Upper lobe of left lung (tissue), 5 donors: ENCODE measurements around the genes CHCHD3, EXOC4 and AGBL3.

- PRO-cap, 2 experiments: no peak in any of the 2 experiments
- RAMPAGE, long total RNA, 4 experiments: no peak in any of the 4 experiments
These were observed 173.5 kb downstream of the PLXNA4 start for GRCh38 chr7:132402491-132403413.

GRCh38 chr7:132910640-132911099 is 171.2 kb downstream of the CHCHD3 start:
- PRO-cap, 2 experiments: no peak in any of the 2 experiments
- RAMPAGE, long total RNA, 4 experiments: no peak in any of the 4 experiments

- PRO-cap, 2 experiments: peak in 2 of 2 experiments; most common plus-strand start chr7:133082242 (in 1); most common minus-strand start chr7:133082090 (in 2)
- RAMPAGE, long total RNA, 4 experiments: start-site peak on the minus strand in 4 of 4 experiments, at chr7:133081877-133082095 at its widest, 28 to 319 reads per replicate
These were observed at the start of gene CHCHD3 for GRCh38 chr7:133081503-133082561. TSS of gene CHCHD3 (minus strand) at chr7:133082090.

DNA sequence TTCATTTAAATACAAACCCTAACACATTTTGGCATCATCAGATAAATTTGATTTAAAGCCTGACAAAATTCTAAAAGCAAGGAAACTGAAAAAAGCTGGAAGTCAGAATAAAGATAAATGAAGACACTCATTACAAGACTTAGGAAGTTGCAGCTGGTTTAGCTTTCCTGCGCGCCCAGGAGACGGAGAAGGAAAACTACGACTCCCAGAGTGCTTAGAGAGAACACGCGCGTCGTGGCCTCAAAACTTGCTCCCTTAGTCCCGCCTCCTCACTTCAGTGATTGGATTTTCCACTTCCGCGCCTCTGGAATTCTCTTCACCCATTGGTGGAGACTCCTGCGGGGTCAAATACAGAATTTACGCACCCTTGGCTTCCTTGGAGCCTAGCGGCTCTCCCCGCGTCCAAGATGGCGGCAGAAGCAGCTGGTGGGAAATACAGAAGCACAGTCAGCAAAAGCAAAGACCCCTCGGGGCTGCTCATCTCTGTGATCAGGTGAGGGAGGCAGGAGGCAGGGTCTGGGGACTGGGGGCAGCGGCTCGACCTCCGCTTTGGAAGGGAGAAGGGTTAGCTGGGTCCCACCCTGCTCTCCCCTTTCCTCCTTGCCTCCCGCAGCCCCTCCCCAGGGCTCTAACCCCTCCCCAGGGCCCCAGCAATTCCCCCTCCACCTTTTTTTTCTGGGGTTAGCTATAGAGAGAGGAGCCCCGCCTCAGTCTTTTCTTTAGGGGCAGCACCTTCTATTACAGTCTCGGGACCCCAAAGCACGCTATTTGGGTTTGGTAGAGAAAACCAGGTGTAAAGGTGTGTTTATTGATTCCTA is at the start of gene EXOC4:
EXOC4 (plus strand) TSS at position 384 of the 818 bp plus-strand sequence.
- PRO-cap, 2 experiments: peak in 2 of 2 experiments; most common plus-strand start position 379 of the sequence (in 1); most common minus-strand start position 198 of the sequence (in 1)
- RAMPAGE, long total RNA, 4 experiments: start-site peak on the plus strand in 4 of 4 experiments, centred at positions 396 to 402 of the sequence, 147 to 1,196 reads per replicate

GRCh38 chr7:133501844-133502213 is 249.0 kb downstream of the EXOC4 start:
- PRO-cap, 2 experiments: no peak in any of the 2 experiments
- RAMPAGE, long total RNA, 4 experiments: no peak in any of the 4 experiments

DNA sequence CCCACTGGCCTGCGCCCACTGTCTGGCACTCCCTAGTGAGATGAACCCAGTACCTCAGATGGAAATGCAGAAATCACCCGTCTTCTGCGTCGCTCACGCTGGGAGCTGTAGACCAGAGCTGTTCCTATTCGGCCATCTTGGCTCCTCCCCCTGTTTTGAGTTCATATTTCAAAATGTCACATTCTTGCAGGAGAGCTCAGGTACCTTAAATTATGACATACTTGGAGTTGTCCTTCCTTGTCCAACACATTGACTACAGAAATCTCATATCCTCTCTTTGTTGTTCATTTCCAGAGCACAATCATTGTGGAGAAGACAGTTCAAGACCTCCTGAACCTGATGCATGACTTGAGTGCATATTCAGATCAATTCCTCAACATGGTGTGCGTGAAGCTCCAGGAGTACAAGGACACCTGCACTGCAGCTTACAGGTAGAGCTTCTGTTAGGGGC is 231.8 kb upstream of the LRGUK start:
- PRO-cap, 2 experiments: no peak in any of the 2 experiments
- RAMPAGE, long total RNA, 4 experiments: no peak in any of the 4 experiments

GRCh38 chr7:134365312-134366202 is 48.8 kb upstream of the SLC35B4 start:
- PRO-cap, 2 experiments: no peak in any of the 2 experiments
- RAMPAGE, long total RNA, 4 experiments: no peak in any of the 4 experiments

- PRO-cap, 2 experiments: no peak in any of the 2 experiments
- RAMPAGE, long total RNA, 4 experiments: no peak in any of the 4 experiments
These were observed 10.2 kb downstream of the AKR1B1 start for GRCh38 chr7:134448666-134449133.

DNA sequence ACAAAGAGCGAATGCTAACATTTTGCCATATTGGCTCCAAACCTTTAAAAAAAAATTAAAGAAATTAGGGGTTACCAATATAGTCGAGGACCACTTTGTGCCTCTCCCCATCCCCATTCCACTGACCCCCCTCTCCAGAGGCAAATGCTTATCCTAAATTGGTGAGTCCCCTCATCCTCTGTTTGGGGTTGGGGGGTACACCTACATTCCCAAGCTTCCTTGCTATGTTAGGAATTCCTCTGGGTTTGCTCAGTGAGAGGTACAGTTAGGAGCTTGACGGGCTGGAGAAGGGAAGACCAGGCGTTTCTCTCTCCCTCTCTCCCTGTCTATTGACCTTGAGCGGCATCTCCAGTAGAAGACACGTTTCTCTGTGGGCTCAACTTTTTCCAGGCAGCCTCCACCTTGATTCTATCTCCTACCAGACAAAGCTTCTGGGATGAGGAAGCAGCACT is 6.7 kb upstream of the AKR1B15 start:
- PRO-cap, 2 experiments: no peak in any of the 2 experiments
- RAMPAGE, long total RNA, 4 experiments: no peak in any of the 4 experiments

DNA sequence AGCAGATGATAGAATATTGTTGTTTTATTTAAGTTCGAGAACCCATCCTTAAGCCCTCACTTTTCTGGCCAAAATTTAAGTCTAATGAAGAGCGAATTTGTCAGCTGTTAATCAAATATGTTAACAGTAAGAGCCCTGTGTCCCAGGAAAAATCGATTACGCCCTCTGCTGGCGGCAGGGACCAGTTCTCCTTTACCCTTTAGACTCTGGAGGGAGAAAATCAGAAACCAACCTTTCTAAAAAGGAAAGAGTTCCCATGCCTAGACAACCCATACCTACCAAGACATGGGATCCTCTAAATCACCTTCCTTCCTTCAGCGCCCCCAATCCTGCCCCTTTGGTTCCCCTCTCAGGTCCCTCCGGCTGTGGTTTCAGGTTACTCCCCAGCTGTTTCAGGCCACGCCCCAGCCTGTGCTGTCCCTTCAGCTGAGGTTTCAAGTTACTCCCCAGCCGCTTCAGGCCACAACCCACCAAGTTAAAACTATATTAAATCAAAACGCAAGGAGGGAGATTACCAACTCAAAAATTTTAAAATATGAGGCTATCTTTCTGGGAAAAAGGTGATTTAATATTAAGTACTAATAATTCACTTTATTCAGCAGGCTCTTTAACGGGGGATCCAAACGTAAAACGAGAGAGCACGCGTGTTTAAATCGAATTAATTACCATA is 1.4 kb upstream of the AKR1B15 start:
- PRO-cap, 2 experiments: no peak in any of the 2 experiments
- RAMPAGE, long total RNA, 4 experiments: no peak in any of the 4 experiments

- PRO-cap, 2 experiments: no peak in any of the 2 experiments
- RAMPAGE, long total RNA, 4 experiments: no peak in any of the 4 experiments
These were observed 5.3 kb downstream of the AKR1B15 start for GRCh38 chr7:134554195-134554595.

- PRO-cap, 2 experiments: no peak in any of the 2 experiments
- RAMPAGE, long total RNA, 4 experiments: no peak in any of the 4 experiments
These were observed 60.1 kb upstream of the CALD1 start for GRCh38 chr7:134719297-134719674.

- PRO-cap, 2 experiments: no peak in any of the 2 experiments
- RAMPAGE, long total RNA, 4 experiments: no peak in any of the 4 experiments
These were observed 52.8 kb downstream of the CALD1 start for GRCh38 chr7:134832283-134832502.

DNA sequence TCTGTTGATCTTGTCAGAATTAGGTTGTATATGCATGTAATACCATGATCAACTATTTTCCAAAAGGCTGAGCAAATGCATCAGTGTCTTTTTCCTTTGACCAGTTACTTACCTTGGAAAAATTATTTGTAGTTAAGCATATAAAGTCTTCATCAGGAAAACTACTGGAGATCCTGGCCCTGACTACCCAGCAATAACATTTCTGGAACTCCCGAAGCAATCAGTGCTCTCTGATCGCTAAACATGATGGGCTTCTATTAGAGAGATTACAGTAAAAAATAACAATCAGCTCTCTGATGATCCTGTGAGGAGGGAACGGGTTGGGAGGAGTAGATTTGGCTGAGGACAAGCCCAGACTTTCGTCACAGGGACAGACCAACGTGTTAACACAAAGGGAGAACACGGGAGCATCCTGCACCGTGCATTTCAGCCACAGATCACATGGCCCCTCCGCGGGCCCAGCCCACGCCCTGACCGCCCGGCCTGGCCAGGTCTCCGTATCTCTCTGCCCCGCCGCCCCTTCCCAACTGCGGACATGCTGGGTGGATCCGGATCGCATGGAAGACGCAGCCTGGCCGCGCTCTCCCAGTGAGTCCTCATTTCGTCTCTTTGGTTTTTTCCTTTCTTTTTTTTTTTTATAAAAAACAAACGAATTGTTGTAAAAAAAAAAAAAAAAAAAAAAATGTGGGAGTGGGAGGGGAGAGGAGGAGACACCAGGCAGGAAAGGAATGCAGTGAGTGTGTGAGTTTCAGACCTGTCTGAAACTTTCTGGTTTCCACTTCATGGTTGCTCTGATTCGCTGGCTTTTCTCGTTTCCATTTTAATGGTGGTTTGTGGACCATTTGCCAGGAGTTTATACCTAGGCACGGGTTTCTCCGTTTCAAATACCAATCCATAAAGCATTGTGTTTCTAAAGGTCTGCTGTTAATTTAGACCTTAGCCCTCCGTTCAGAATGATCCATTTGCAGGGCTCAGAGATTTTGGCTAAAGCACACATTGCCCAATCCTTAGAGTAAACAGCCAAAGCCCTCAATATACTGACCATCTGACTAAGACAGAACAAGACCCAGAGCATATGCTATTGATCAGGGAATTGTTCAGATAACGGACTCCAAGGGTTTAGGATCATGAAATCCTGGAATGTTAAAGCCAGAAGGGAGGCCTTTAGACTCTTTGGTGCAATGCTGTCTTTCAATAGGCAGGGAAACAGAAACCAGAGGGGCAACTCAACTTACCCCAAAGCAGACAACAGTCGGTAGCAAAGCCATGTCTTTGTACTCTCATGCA is 94.8 kb upstream of the AGBL3 start:
- PRO-cap, 2 experiments: peak in 2 of 2 experiments; most common plus-strand start position 386 of the sequence (in 1); most common minus-strand start position 244 of the sequence (in 1)
- RAMPAGE, long total RNA, 4 experiments: start-site peak on the plus strand in 4 of 4 experiments, centred at positions 422 to 467 of the sequence, 175 to 578 reads per replicate

GRCh38 chr7:134906472-134907589 is 79.5 kb upstream of the AGBL3 start:
- PRO-cap, 2 experiments: no peak in any of the 2 experiments
- RAMPAGE, long total RNA, 4 experiments: no peak in any of the 4 experiments

DNA sequence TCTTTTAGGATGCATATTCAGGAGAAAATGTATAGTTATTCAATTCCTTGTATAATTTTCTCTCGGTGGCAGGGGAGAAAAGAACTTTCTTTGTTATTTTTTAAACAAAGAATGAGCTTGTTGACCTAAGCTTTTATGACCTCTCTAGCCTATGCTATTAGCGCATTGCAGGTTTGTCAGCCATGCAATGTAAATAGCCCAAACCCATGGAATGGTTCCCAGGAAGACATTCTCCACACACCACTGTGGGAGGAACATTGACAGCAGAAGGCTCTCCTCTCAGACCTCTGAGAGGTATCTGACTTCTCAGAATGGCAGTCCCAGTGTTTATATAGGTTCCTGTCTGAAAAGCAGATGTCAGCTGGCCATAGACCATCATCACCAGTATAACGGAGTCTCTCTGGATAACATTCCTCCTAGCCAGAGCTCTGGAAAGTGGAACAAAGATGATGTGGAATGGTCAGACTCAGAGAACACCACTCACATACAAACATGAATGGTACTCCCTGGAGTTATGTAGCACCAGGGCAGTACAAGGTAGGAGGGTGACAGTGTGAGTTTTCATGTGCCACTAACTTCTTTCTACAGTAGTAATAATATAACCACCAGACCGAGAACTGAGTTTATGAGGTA is 19.5 kb upstream of the AGBL3 start:
- PRO-cap, 2 experiments: no peak in any of the 2 experiments
- RAMPAGE, long total RNA, 4 experiments: no peak in any of the 4 experiments

- PRO-cap, 2 experiments: peak in 2 of 2 experiments; most common plus-strand start chr7:134986515 (in 2); most common minus-strand start chr7:134986404 (in 2)
- RAMPAGE, long total RNA, 4 experiments: start-site peak on the plus strand in 3 of 4 experiments, at chr7:134986486-134986830 at its widest, 17 to 197 reads per replicate
These were observed at the start of gene AGBL3 for GRCh38 chr7:134986301-134987460. TSS of gene AGBL3 (plus strand) at chr7:134986508.

DNA sequence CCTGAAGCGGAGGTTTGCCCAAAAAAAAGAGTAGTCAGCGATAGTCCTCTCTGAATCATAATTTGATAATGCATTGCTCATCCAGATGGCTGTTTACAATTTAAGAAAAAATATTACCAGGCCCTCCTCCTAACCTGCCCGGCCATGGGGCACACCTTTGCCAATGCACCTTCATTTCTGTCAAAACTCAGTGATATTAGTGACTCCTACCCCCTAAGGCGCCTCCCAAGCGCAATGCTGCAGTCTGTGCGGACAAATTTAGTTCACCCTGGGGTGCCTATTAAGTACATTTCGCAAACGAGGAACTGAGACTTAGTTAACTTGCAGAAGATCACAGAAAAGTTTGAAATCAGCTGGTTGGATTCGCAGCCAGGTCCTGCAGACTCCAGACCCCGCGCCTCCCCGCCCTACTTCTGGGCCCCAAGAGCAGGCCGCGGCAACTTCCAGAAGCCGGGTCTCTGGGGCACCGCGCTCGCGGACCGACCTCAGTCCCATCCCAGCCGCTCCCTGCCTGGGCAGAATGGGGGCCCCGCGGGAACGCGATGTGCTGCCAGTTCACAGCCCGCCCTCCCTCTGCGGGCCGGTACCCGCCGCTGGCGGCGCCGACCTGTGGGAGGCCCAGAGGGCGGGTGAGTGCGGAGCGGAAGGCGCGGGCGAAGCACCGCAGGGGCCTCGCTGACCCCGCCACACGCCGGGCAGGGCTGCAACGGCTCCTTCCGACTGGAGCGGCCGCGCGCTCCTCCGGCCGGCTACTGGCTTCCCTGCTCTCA is 530 bp downstream of the CYREN start:
- PRO-cap, 2 experiments: peak in 2 of 2 experiments; most common plus-strand start position 621 of the sequence (in 2); most common minus-strand start position 575 of the sequence (in 2)
- RAMPAGE, long total RNA, 4 experiments: start-site peak on the minus strand in 1 of 4 experiments, centred at position 696 of the sequence, 31 reads per replicate

DNA sequence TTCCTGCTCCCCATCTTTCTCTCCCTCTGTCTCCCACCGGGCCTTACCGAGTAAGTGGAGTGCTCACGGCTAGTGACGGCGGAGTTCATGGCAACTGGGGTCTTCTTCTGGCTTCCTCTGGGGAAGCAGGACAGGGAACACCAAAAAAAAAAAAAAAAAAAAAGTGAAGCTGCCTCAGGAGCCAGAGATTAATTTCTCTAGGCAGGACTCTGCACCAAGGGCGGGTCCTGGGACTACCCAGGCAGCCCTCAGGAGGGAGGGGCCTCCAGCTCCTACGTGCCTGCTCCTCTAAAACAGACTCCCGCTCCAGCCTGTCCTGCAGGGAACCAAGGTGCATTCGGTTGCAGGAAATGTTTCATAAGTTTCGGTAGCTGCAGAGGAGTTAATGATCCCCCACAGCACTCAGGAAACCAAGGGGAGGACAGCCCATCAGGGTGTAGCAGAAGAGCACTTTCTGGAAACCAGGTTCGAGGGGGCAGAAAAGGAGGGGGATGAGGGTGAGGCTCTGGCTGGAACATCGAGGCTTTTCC is 84.0 kb downstream of the STRA8 start:
- PRO-cap, 2 experiments: no peak in any of the 2 experiments
- RAMPAGE, long total RNA, 4 experiments: no peak in any of the 4 experiments

DNA sequence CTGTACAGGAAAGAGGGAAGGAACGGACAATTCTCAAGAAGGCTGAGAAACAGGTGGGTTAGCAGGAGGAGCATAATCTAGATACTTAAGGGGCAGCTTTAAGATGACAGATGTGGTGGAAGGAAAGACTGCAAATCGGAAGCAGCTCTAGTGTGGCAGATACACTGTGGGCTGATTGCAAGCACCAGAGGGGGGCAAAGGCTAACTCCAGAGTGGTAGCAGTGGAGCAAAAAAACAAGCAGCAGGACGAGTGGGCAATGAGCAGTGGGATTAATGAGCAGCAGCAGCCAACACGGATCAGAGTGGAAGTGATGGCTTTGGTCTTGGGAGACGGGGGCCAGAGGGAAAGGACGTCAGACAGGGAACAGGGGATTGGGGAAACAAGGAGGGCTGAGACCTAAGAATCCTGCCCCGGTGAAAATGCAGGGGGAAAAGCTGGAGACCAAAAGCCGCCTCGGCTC is 714 bp downstream of the CNOT4 start:
- PRO-cap, 2 experiments: peak in 1 of 2 experiments; most common plus-strand start position 326 of the sequence (in 1)
- RAMPAGE, long total RNA, 4 experiments: no peak in any of the 4 experiments